Heart right ventricle (tissue), 2 donors: ENCODE measurements around a stretch of chr16.

DNA sequence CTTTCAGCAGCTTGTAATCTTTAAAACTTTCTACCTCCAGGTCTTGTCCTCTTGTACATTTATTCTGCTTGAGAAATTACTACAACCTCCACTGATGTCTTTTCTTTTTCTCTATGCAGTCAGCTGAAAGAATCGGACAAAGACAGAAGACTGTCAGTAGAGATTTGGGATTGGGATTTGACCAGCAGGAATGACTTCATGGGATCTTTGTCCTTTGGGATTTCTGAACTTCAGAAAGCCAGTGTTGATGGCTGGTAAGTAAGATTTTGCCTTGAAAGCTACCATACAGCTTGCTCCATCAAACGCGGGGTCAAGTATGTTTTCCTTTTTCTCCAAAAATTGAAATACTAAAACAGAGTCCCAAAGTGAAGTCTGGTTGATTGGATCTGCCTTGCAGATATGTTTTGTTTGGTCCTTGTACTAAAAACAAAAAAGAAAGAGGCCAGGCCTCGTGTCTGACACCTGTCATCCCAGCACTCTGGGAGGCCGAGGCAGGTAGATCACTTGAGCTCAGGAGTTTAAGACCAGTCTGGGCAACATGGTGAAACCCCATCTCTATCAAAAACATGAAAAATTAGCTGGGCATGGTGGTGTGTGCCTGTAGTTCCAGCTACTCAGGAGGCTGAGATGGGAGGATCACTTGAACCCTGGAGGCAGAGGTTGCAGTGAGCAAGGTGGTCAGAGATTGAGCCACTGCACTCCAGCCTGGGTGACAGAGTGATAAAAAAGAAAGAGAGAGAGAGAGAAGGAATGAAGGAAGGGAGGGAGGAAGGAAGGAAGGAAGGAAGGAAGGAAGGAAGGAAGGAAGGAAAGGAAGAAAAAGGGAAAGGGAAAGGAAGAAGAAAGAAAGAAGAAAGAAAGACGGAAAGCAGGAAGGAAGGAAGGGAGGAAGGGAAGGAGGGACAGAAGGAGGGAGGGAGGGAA, 161.8 kb upstream of the CACNG3 start:
- PRO-cap, 2 experiments, result no peak in any of the 2 experiments

GRCh38 chr16:24218826-24219660, 37.1 kb upstream of the CACNG3 start:
- PRO-cap, 2 experiments, result no peak in any of the 2 experiments

DNA sequence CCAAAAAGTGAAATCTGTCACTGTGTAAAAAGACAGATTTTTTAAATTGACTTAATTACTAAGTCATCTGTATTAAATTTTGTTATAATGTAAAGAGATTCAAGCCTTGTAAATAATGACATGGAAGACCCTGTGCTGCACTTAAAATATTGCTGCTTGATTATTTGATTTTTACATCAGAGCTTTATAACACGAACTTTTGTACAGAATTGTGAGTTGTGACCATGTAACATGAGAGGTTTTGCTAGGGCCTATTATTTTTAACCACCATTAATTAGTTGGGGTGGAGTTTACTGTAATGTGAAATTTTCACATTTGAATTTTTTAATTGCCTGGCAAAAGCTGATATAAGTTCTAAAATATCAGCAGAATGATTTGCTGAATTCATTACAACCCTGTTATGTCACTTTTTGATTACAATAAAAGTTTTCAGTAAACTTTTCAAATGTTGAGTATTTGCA, 33.1 kb downstream of the RBBP6 start:
- PRO-cap, 2 experiments, result no peak in any of the 2 experiments

GRCh38 chr16:24609565-24610738, 70.6 kb downstream of the RBBP6 start:
- PRO-cap, 2 experiments, result no peak in any of the 2 experiments

DNA sequence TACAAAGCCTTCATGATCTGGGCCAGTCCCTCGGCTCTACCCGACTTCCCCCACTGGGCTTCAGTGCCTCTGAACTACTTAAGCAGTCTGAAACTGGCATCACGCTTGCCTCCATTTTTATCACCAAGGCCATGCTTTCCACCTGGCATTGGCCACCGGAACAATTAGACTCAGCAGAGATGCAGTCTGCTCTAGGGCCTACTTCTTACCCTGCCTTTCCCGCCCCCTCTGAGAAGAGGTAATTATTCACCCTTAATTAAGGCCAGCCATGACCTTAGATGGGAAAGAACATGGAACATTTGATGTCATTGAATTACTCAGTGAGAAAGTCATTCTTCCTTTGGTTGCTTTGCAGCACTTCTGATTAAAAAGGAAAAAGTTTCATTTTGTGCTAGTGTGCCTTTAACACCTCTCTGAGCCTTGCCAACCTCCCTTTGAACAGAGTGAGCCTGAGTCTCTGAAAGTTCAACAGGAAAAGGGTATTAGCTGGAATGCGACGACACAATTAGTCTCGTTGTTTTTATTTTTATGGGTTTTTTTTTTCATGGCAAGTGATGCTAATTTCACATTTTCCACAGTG, 60.9 kb upstream of the TNRC6A start:
- PRO-cap, 2 experiments, result no peak in any of the 2 experiments

- PRO-cap, 2 experiments, result no peak in any of the 2 experiments
Measured at GRCh38 chr16:24730763-24731047, 1.3 kb downstream of the TNRC6A start.

DNA sequence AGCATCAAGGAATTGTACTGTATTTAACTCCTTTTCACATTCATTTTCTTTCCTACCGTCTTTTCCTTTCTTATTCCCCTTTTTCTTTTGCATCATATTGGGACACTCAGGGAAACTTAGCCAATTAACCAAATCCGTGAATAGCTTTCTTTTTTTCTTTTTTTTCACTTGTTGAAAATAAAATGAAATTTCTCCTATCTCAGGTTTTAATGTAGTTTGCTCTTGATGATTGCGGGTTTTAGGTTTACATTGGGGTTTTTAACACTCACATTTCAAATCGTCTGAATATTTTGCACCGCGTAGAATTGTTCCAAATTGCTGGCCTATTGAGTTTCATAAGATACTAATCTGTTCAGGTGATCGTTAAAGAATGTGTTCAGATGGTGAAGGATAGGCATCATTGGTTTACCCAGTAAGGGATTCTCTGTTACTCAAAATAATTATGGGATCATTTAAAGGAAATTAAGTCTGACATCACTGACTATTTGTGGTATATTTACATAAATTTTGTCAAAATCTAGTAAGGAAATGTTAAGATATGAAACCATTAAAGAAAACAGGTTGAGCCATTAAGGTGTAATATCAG, 1.7 kb downstream of the TNRC6A start:
- PRO-cap, 2 experiments, result no peak in any of the 2 experiments

DNA sequence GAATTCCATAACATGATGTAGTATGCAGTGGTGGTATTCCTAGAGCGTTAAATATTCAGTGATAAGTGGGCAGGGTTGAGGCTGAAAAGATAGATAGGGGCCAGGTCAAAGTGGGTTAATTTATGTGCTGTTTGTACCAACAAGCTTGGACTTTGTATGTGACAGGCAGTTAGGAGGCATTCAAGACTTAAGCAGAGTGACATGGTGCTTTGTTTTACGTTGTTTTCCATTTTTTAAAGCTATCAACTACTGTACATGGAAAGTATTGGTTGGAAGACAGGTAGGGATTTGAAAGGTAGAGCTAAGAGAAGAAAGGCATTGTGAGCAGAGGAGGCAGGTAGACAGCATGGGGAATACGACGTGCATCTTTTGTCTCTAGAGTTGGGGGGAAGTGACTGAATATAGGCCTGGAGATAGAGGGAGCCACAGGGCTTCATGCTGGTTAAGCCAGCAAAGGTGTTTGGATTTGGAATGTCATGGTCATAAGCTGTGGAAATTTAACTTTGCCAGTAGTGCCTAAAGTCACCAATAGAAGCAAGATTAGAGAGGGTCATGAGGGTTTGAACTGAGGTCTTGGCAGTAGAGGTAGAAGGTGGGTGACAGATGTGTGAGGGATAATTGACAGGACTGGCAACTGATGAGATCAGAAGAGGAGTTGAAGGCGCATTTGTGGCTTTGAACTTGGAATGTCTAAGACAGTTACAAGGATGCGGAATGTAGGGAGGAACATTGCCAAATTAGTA, 29.9 kb downstream of the TNRC6A start:
- PRO-cap, 2 experiments, result no peak in any of the 2 experiments

- PRO-cap, 2 experiments, result no peak in any of the 2 experiments
Measured at GRCh38 chr16:24790776-24791267, 54.9 kb upstream of the SLC5A11 start.

DNA sequence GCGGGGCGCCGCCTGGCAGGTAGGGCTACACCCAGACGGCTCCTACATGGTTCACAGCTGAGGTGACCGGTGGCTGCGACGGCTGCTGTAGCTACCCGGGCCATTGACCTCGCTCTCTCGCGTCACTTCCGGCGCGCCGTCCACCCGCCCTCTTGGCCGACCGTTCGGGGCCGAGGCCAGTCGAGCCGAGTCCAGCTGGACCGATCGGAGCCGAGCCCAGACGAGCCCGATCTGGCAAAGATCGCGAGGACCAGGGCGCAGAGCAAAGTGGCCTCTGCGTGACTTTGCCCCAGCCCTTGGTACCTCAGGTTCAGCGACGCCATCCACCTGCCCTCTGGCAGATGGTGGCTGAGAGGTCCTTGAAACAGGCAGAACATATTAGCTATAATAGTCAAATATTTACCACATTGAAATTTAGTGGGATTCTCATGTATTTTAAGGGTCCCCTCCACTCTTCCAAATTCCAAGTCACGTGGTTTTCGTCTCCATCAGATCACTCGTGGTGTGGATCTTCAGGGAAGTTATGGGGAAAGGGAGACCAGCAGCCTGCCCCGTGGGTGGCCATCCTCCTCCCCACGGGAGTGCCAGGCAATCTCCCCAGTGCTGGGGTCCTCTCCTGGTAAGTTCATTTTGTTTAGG, 4.4 kb upstream of the LCMT1 start:
- PRO-cap, 2 experiments, result peak in 2 of 2 experiments; most common plus-strand start position 179 of the sequence (in 2); most common minus-strand start position 119 of the sequence (in 2)

DNA sequence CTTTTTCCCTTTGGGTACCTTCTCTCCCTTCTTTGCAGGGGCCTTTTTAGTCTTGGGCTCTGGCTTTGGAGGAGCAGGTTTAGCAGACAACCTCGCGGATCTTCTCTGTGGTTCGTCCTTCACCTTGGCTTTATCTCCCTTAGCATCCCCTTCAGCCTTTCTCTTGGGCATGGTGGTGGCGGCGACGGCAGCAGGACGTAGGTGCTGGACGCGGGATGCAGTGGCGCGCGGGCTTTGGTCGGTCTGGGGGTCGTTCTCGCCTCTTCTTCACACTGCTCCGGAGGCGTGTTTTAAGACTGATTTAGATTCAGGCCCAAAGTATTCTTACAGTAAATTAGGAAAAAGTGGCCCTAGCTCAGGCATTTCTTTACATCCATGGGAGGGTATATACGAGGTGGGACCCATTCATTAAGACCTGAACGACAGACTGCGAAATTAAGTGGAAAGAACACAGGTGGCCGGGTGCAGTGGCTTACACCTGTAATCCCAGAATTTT, 340.9 kb downstream of the HS3ST4 start:
- PRO-cap, 2 experiments, result no peak in any of the 2 experiments

GRCh38 chr16:26598310-26598870, 468.3 kb upstream of the C16orf82 start:
- PRO-cap, 2 experiments, result no peak in any of the 2 experiments

- PRO-cap, 2 experiments, result no peak in any of the 2 experiments
Measured at GRCh38 chr16:27196027-27196350, 7.3 kb upstream of the KDM8 start.

DNA sequence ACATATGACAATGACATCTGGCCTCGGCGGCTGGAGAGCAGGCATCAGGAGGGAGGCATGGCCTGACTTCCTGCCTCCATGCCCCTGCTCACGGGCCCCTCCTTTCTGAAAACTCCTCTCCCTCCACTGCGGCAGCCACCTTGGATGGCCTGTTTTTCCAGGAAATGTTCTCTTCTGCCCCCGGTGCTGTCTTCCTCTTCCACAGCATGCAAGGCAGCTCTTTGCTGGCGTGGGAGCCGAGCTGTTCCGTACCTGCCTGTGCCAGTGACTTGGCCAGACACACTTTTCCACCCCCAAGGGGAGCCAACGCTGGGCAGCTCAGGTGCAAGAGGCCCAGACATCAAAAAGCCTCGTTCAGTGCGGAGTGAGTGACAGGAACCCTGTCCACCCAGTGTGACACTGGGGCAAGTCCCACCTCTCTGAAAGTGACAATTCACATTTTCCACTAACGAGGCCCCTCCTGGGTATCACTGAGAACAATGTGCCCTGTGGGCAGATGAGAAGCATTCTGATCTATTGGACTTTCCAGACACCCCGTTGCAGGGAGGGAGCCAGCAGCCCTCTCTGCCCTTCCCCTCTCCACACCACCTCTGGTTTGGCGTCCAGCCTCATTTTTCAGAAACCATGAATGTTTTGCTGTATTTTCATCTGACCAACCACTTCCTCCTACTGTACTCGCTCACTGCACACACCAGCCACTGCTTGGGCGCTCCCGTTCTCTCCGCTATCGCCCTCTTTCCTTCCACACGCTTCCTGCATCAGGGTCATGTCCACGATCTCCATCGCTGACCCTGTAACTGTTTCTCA, 31.1 kb downstream of the NSMCE1 start:
- PRO-cap, 2 experiments, result no peak in any of the 2 experiments

- PRO-cap, 2 experiments, result peak in 2 of 2 experiments; most common plus-strand start chr16:27241346 (in 1)
Measured at GRCh38 chr16:27240871-27241650, 27.5 kb downstream of the NSMCE1 start.

- PRO-cap, 2 experiments, result no peak in any of the 2 experiments
Measured at GRCh38 chr16:27245121-27245664, 23.4 kb downstream of the NSMCE1 start.

GRCh38 chr16:27314062-27314929, 522 bp downstream of the IL4R start:
- PRO-cap, 2 experiments, result peak in 2 of 2 experiments; most common plus-strand start chr16:27314654 (in 2); most common minus-strand start chr16:27314388 (in 2)

DNA sequence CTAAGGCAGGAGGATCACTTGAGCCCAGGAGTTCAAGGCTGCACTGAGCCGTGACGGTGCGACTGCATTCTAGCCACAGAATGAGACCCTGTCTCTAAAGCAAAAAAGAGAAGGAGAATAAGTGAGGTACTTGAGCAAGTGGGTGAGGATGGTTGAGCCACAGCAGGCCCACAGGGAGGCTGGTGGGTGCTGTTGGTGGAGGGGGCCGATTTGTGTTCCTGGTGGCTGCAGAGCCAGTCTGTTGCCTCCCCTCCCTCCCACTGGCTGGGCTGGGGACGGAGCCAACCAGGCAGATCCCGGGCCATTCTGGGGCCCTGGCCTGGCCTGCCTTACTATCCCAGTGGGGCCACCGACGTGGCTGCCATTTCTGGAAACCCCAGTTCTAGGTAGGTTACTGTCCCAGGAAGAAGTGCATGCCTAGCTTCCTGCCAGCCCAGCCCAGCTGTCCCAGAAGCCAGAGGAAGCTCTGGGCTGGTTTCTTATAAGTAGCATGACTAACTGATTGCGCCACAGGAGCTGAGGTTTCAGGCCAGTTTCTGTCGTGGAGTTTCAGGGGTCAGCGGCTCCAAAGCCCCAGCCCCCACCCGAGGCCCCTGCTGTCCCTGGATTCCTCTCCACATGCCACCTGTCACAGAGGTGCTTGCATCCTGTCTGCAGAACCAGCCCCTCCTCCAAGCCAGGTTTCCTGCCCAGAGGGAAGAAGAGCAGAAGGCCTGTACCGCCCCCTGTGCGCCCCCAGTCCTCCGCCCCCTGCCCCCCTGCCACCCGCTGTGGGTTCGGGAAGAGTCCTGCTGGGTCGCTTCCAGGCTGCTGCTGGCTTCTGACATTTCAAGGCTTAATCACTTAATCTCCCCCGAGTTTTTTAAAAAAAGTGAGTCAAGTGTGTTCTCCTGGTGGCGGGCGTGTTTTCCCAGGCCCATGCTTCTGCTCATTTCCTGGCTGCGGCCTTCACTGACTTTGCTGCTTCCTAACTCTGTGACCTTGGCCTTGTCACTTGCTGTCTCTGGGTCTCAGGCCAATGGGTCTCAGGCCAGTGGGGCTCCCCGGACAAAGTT, 13.1 kb downstream of the IL4R start:
- PRO-cap, 2 experiments, result peak in 1 of 2 experiments; most common plus-strand start position 532 of the sequence (in 1); most common minus-strand start position 449 of the sequence (in 1)

- PRO-cap, 2 experiments, result no peak in any of the 2 experiments
Measured at GRCh38 chr16:27367413-27368406, 34.3 kb upstream of the IL21R start.

- PRO-cap, 2 experiments, result no peak in any of the 2 experiments
Measured at GRCh38 chr16:27383937-27384271, 18.1 kb upstream of the IL21R start.